ENCODE measurements around the genes ANO5, MUC15, BDNF, FSHB and MPPED2.

DNA sequence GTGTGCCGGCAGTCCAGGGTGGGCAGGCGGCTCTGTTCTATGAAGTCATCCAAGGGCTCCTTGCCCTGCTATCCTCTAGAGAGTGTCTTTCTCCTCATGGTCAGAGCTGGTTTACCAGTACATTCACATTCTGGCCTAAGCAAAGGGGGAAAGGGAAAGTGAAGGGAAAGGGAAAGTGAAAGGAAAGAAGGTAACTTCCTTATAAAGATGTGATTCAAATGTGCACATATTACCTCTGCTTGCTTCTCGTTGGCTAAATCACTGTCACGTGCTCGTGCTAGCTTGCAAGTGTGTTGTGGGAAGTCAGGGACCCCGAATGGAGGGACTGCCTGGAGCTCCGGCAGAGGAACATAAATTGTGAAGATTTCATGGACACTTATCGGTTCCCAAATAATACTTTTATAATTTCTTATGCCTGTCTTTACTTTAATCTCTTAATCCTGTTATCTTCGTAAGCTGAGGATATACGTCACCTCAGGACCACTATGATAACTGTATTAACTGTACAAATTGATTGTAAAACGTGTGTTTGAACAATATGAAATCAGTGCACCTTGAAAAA is 2.7 kb upstream of the HTATIP2 start:
- PRO-cap, 3 experiments = no peak in any of the 3 experiments
- RAMPAGE, long total RNA = no peak

- PRO-cap, 3 experiments = no peak in any of the 3 experiments
- RAMPAGE, long total RNA = no peak
Measured at GRCh38 chr11:20474267-20475025, 86.9 kb downstream of the PRMT3 start.

DNA sequence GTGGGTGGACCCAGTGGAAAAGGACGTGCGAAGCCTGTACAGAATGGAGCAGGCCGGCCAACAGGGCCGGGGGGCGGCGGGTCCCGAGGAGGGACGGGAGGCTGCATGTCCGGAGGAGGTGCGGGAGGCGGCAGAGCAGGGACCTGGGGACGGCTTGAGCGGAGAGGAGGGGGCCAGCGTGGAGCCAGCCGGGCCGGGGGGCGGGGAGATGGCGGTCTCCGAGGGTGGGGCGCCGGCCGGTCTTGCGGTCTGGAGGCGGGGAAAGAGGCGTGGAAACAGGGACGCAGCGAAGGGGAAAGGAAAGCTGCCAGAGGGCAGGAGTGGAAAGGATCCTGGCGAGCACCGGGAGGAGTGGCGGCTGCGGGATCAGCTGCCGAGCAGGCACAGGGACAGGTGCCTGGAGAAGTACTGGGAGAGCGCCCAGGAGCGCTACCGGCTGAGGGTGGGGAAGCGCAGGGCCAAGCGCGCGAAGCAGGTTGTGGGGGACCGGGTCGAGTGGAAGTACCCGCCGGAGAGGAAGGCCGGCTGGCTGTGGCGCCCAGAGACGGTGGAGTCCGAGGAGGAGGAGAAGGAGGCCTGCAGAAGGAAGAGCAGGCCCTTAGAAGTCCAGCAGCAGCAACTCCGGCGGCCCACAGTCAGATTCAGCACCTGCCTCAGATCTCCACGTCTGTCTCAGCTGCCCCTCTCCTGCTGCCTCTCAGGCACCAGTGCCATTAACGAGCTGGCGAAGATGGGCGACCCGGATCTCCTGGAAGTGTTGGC is at the start of gene ANO5:
ANO5 (plus strand) TSS at position 323 of the 762 bp plus-strand sequence.
- PRO-cap, 3 experiments = no peak in any of the 3 experiments
- RAMPAGE, long total RNA = no peak

DNA sequence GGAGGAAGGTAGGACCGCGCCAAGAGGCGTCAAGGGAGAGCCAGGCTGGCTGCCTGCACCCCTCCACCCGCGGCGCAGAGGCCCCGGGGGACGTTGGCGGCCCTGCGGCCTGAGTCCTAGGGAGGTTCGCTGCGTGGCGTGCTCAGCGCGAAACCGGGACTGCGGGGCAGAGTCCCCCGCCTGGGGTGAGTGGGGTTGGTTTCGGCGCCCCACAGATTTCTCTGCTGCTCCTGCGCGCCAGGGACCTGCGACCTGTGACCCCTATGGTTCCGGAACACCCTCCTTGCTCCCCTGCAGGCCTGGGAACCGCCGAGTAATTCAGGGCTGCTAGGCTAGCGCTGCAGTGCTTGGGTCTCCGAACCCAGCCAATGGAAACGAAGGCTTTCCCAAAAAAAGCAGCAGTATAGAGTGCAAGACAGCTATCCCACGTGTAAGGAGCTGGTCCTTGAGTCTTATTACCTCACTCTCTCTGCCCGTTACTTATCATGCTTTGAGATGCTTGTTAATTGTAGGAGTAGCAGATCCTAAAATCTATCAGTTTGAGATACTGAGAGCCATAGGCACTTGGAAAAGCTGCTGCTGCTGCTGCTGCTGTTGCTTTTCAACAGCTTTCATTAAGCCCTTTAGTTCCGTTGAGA is 759 bp downstream of the ANO5 start:
- PRO-cap, 3 experiments = no peak in any of the 3 experiments
- RAMPAGE, long total RNA = no peak

DNA sequence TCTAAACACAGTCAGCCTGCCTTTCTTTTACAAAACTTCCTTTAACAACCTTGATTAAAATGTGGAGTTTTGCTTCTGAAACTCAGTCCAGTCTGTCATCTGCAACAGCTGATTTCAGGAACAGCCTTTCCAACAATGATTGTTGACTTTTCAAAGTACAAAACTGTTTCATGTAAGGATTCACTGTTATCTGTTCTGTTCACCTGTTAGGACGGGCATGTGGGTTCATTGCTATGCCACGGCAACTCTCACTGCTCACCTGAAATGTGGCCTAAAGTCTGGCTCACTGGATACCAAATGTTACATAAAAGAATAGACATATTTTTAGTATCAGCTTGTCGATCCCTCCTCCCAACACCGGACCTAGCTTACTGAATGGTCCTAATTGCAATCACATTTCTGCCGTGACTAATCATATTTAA is 242.8 kb downstream of the LUZP2 start:
- PRO-cap, 3 experiments = no peak in any of the 3 experiments
- RAMPAGE, long total RNA = no peak

GRCh38 chr11:26571837-26573348 is at the start of gene MUC15:
Gene MUC15 (minus strand): TSS chr11:26572263.
- PRO-cap, 3 experiments = no peak in any of the 3 experiments
- RAMPAGE, long total RNA = no peak

DNA sequence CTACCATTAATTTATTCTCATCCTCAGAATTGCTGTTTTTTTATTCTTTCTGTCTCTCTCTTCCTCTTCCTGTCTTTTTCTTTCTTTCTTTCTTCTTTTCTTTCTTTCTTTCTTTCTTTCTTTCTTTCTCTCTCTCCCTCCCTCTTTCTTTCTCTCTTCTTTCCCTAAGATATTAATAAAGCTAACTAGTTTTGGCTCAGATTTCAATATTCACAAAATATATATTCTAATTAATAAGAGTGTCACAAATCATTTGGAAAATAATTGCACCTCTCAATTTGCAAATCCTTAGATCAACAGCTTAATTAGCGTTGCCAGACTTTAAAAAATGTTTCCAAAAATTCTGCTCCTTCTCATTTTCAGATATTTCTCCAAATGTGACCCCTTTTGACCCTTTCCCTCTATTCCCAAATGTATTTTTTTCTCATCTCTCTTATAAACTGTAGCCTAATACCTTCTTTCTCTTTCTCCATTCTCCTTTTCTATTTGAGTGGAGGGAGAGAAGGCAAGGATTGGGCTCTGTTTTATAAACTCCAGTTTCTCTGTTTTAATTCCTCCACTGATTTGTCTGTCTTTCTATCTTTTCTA is 52.7 kb downstream of the SLC5A12 start:
- PRO-cap, 3 experiments = no peak in any of the 3 experiments
- RAMPAGE, long total RNA = no peak

DNA sequence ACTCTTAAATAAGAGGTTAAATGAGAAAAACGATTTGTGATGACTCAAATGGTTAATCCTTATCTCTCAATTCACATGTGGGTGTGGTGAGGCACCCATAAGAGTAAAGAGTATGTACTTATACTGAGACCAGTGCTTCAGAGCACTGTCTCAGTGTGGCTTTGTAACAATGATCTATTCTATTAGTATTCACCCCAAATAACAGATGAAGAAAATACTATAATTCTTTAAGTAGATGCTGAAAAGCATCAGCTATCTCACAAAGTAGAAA is 25.1 kb upstream of the CCDC34 start:
- PRO-cap, 3 experiments = no peak in any of the 3 experiments
- RAMPAGE, long total RNA = no peak

GRCh38 chr11:27467941-27468958 is 4.3 kb downstream of the LGR4 start:
- PRO-cap, 3 experiments = no peak in any of the 3 experiments
- RAMPAGE, long total RNA = no peak

DNA sequence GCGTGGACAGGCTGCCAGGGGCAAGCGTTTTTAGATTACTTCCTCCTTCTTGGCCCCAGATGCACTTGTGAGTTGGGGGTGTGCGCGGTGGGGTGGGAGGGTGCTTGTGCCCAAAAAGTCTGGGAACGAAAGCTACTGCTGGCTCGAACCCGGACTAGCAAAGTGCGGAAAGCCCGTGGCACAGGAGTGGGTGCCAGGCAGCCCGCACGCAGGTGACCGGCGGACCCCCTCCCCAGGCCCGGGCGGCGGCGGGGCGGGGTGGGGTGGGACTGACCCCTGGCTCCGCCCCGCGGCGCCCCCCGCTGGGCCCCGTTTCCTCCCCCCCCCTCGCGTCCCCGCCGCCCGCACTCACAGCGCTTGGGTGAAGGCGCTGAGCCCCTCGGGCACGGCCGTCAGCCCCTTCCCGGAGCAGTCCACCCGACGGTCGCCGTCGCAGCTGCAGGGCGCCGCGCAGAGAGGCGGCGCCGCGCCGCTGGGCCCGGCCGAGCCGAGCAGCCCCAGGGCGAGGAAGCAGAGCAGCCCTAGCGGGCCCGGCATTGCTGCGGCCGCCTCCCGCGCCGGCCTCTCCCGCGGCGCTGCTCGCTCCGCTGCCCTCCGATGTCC is 723 bp downstream of the LGR4 start:
- PRO-cap, 3 experiments = peak in 3 of 3 experiments; most common plus-strand start position 347 of the sequence (in 3); most common minus-strand start position 214 of the sequence (in 1)
- RAMPAGE, long total RNA = no peak

GRCh38 chr11:27506934-27507228 is 312 bp upstream of the LIN7C start:
- PRO-cap, 3 experiments = no peak in any of the 3 experiments
- RAMPAGE, long total RNA = no peak

DNA sequence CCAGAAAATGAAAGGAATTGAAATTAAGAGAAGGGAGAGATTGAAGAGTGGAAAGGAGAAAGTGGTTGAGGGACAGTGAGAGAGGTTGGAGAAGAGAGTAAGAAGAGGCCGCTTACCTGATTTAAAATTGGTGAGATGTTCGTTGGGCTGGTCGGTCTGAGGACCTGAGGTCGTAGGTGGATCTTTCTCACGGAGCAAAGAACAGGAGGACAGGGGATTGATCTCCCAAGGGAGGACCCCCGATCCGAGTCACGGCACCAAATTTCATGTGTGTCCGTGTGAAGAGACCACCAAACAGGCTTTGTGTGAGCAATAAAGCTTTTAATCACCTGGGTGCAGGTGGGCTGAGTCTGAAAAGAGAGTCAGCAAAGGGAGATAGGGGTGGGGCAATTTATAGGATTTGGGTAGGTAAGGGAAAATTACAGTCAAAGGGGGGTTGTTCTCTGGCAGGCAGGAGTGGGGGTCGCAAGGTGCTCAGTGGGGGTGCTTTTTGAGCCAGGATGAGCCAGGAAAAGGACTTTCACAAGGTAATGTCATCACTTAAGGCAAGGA is 66.0 kb downstream of the BDNF start:
- PRO-cap, 3 experiments = no peak in any of the 3 experiments
- RAMPAGE, long total RNA = no peak

- PRO-cap, 3 experiments = peak in 3 of 3 experiments; most common plus-strand start chr11:27700578 (in 1); most common minus-strand start chr11:27700482 (in 2)
- RAMPAGE, long total RNA = no peak
Measured at GRCh38 chr11:27699998-27701111, at the start of gene BDNF. Gene BDNF (minus strand): TSS chr11:27700455.

DNA sequence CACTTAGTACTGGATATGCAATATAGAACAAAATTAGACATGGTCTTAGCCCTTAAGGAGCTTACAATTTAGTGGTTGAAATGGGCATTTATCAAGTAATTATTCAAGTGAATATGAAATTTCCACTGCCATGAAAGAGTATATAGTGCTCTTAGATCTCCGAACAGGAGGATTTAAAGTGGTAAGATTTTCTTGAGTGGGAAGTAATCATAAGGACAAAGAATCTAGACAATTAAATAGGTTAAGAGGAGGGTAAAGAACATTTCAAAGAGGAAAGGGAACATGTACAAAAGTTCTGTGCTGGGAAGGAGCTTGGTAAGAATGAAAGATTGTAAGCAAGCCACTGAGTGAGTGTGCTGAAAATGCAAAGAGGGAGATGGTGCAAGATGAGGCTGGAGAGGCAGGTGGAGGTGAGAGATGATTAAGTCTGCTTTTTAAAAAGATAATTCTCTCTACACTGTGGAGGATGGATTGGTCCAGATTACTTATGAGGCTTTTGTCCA is 18.6 kb downstream of the METTL15 start:
- PRO-cap, 3 experiments = no peak in any of the 3 experiments
- RAMPAGE, long total RNA = no peak

DNA sequence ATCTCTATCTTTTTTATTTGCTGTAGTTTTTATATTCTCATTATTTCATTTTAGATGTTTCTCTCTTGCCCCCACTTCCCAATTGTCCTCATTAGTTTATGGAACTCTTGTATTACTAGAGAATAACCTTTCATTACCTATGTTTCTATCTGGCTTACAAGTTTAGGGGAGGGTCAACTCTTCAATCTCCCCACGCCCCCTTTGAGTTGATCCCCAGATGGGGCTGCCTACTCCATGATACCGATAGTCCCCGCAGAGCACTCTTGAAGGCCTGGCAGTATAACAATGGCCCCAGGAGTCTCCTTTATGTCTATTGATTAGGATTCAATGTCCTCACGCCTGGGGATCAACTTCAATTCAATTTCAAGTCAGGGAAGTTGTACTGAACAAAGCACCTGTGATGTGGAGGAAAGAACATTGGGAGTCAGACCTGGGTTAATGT is 520.2 kb downstream of the METTL15 start:
- PRO-cap, 3 experiments = no peak in any of the 3 experiments
- RAMPAGE, long total RNA = no peak

DNA sequence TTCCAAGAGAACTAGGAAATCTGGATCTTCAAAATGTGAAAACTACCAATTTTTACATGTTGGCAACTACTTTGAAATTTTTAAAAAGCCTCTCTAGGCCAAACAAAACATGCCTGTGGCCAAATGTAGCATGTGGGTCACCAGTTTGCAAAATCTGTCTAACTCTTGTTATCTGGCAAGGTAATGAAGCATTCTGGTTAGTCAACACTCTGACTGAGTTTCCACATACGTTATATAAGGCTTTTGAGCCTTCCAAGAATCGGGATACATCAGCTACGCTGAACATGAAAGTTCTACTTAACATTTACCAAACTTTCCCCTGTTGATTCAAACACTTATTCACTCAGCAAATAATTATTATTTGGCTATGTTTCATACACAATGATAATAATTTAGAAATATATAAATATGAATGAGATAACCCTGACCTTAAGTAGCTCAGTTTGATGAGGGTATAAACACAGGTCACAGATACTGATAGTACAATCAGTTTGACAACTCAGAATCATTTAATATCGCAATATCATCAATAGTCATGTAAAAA is 752.5 kb downstream of the KCNA4 start:
- PRO-cap, 3 experiments = no peak in any of the 3 experiments
- RAMPAGE, long total RNA = no peak

DNA sequence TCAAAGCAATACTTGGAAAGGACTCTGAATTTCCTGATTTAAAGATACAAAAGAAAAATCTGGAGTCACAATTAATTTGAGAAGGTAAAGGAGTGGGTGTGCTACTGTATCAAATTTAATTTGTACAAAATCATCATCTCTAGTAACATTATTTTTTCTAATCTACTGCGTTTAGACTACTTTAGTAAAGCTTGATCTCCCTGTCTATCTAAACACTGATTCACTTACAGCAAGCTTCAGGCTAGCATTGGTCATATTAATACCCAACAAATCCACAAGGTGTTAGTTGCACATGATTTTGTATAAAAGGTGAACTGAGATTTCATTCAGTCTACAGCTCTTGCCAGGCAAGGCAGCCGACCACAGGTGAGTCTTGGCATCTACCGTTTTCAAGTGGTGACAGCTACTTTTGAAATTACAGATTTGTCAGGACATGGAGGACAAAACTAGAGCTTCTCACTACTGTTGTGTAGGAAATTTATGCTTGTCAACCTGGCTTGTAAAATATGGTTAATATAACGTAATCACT is at the start of gene FSHB:
FSHB (plus strand) TSS at position 332 of the 529 bp plus-strand sequence.
- PRO-cap, 3 experiments = no peak in any of the 3 experiments
- RAMPAGE, long total RNA = no peak

GRCh38 chr11:30407208-30407726 is 84.4 kb downstream of the ARL14EP start:
- PRO-cap, 3 experiments = no peak in any of the 3 experiments
- RAMPAGE, long total RNA = no peak

- PRO-cap, 3 experiments = peak in 1 of 3 experiments; most common plus-strand start chr11:30586384 (in 1); most common minus-strand start chr11:30586353 (in 1)
- RAMPAGE, long total RNA = no peak
Measured at GRCh38 chr11:30586182-30587047, at the start of gene MPPED2. Gene MPPED2 (minus strand): TSS chr11:30586353.

GRCh38 chr11:30832333-30832654 is 246.1 kb upstream of the MPPED2 start:
- PRO-cap, 3 experiments = no peak in any of the 3 experiments
- RAMPAGE, long total RNA = no peak